ENCODE data around the gene OR1A2.

DNA sequence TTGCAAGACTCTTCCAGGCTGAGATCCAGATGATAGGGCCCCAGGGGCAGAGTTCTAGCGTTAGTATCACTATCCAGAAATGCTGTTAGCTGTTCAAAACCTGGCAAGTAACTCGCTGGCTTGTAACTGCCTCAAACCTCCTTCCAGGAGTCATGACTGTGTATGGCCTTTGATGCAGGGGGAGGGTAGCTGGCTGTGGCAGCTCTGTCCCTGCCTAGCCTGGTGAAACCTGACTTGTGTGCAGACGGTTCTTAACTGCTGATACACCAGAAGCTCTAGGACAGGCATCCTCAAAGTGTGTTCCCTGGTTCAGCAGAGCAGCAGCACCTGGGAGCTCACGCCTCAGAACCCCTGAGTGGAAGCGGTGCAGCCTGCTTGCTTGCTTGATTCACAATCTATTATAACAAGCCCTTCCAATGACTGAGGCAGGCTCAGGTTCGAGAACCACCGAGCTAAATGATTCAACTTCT is 24.7 kb downstream of the CLUH start:
- PRO-cap = no peak

GRCh38 chr17:2707615-2708160 is 3.9 kb downstream of the CLUH start:
- PRO-cap = no peak

DNA sequence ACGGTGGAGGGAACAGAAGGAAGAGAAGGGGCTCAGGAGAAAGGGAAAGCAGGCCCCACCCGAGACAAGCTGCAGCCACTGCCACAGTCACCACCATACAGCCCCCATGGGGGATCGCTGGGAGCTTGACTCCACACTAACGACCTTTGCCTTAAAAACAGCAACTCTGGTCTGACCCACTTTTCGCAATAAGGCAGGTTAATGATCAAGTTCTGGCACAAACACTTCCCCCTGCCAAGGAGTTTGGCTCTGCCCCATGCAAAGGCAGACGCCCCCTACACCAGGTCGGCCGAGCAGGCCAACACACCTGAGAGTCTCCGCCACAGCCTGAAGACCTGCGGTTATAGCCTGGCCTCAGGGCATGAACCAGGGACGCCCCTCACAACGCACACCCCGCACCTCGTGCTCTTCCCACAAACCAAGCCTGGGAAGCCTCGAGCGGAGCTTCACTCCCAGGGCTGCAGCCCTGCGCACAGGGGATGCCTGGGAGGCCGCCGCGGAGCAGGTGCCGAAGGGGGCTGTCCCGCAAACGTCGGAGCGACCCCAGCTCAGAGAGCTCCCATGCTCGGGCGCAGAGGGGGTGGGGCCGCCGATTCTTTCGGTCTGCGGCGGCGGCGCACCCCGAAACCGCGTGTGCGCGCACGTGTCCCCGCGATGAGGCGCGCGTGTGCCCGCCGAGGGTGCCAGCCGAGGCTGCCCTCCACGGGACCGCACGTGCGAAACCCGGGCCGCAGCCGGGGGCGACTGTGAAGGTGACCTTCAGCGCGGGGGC is 724 bp downstream of the CLUH start:
- PRO-cap = bidirectional peak, plus-strand start at position 683 of the sequence, minus-strand start at position 550 of the sequence

DNA sequence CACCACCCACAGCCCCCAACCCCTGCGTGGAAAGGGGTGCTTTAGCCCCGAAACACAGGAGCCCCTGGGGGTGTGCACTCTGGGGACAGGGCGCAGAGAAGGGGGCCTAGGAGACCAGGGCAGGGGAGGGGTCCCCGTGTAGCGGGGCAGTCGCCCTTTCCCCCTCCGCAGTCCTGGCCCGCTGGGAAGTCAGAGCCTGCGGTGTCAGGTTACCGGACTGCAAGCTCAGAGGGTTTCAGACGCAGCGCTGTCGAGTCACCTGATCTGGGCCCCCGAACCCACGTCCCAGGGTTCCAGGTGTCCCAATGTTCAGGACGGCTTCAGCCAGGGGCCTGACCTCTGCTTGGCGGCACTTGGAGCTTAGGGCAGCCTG is 6.7 kb upstream of the CCDC92B start:
- PRO-cap = no peak

GRCh38 chr17:2777399-2777836 is 18.8 kb upstream of the RAP1GAP2 start:
- PRO-cap = no peak

GRCh38 chr17:2798312-2798614 is 2.0 kb downstream of the RAP1GAP2 start:
- PRO-cap = no peak

GRCh38 chr17:2865682-2866101 is 69.5 kb downstream of the RAP1GAP2 start:
- PRO-cap = no peak

DNA sequence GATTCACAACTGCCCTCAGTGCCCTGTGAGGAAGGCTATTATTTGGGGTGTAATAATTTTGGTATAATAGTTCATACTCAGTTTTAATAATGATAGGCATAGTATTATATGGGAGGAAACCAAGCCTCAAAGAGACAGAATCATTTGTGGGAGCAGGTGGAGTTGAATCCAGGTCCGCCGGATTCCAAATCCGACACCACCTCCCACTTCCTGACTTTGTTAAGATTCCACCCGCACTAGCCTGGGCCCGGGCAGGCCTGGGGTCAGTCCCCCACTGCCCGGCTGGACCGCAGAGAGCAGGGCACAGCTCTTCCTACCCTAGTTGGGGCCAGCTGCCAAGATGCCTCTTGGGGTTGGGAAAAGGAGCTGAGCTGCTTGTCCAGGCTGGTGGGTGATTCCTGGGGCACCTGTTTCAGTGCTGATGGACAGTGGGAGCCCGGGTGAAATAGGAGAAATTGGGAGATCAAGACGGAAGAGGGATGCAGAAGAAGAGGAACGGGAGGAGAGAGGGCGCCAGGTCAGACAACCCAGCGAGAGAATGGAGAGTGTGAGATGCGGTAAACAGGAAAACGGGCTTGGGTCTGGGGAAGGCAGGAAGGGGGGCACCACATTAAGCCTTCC is 54.0 kb downstream of the OR1D5 start:
- PRO-cap = no peak

- PRO-cap = no peak
These were observed 34.0 kb downstream of the OR1D5 start for GRCh38 chr17:3029474-3029838.

DNA sequence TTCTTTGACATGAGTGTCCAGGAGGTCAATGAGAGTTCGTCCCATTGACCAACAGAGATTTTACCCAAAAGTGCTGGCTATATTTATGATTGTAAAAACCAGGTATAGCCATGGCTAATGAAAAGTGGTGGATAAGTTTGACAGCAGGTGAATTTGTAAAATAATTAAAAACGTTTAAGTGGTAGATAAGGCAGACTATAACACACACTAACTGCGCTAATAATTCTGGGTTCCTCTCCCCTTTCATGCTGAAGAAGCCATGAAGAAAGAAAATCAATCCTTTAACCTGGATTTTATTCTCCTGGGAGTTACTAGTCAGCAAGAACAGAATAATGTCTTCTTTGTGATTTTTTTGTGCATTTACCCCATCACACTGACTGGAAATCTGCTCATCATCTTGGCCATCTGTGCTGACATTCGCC is at the start of gene OR1A2:
OR1A2 (plus strand) TSS at position 260 of the 422 bp plus-strand sequence.
- PRO-cap = no peak

- PRO-cap = no peak
These were observed 10.9 kb downstream of the TRPV3 start for GRCh38 chr17:3546715-3547113.

- PRO-cap = no peak
These were observed 758 bp downstream of the P2RX5 start for GRCh38 chr17:3695117-3695676.

DNA sequence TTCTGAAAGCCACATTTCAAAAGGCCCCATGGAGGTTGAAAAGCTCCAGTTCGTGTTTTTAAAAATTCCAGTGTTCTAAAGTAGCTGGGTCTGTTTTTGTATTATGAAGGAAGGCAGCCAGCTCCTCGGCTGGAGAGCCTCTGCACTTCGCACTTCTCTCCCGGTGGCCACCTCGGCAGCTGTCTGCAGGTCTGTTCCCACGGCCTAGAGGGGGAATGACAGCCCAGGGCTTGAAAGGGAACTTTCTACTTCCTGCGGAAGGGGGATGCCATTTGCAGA is 17.0 kb downstream of the HASPIN start:
- PRO-cap = no peak

DNA sequence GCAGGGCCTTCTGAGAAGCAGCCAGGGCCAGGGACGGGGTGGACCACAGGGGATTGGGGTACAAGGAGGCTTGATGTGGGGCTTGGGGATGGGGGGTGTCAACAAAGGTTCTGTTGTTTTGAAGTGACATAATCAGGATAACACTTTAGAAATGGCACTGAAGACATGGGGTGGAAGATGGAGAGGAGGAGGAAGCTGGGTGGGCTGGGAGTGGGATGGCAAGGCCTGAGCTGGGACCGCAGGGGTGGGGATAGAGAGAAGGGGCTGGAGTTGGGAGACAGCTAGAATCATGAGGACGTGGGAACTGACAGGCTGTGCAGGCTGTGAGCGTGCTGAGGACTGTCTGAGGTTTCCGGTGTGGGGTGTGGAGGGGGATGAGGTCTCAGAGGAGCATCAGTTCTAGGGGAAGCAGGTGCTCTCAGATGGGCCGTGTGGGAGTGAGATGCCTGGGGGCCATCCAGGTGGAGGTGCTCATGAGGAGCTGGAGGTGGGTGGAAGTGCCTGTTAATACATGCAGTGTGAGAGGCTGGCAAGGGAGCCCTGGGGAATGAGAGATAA is 27.1 kb downstream of the HASPIN start:
- PRO-cap = no peak

DNA sequence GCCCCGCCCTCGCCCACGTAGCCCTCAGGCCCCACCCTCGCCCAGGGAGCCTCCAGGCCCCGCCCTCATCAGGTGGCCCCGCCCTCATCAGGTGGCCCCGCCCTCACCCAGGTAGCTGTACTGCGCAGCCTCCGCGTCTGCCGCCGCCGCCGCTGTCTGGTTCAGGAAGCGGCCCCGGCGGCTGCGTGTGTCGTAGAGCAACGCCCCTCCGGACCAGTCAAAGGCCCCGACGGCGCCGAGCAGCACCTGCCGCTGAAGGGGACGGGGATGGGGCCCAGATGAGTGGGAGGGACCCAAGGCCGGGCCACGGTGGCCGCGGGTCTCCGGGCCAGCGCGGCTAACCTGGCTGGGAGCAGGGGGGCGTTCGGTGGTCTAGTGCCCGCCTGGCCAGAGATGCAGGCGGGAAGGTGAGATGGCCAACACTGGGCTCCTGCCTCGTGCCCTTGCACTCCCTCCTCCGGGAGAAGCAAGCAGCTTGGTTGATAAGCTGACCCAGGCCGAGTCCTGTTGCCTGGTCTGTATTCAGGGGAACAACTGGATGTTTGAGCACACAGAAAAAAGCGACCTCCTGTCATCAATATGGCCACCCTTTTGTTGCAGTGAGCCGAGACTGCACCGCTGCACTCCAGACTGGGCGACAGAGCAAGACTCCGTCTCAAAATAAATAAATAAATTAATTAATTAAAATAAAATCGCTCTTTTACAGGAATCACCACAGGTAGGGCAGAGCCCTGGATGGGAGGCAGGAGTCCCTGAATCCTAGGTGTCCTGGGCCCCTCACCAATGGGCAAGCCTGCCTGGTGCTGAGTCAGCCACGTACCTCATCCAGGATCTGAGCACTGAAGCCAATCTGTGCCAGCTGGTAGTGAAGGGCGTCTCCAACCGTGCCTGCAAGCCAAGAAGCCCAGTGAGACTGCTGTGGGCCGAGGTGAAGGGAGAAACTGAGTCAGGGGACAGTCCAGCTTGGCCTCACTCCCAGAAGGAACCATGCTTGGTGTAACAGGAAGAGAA is 31.6 kb downstream of the HASPIN start:
- PRO-cap = unidirectional peak, plus-strand start at position 164 of the sequence; unidirectional peak, plus-strand start at position 220 of the sequence

DNA sequence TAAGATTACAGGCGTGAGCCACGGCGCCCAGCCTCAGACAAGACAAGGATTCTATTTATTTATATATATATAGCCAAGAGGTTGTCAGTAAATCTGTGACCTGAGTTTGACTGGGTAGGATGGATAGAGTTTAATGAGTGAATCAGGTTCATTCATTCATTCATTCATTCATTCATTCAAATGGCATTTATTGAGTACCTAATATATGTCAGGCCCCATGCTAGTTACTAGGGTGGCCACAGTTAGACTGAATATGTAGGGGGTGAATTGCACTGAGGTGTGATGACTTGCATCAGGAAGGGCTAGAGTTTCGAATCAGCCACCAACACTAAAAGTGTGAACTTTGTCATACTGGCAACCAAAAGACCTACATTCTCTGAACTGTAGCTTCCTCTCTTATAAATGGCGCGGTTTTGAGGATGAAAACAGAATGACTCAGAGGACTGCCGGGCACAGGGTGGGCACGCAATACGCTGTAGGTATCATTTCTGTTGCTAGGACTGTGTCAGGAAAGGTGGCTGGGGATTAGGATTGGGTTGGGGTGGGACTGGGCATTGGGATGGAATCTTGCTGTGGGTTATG is 37.7 kb downstream of the ITGAE start:
- PRO-cap = unidirectional peak, plus-strand start at position 428 of the sequence

DNA sequence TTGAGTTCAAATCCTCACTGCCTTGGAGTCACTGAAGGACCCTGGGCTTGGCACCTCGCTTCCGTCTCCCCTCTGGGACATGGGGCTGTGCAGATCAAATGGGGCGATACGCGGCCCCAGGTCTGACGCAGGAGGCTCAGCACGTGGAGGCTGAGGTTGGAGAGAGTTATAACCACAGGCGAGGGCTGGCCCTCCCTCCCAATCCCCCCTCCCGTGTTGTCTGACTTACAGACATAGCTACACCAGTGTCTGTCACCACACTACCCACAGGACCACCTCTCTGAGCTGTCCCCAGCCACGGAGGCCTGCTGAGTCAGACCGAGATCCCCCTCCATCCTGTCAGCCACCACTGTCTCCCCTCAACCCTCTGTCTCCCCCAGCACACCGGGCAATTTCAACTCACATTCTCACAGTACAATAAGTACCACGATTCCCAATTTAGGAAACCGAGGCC is 4.6 kb downstream of the ITGAE start:
- PRO-cap = no peak

- PRO-cap = bidirectional peak, plus-strand start at chr17:3892440, minus-strand start at chr17:3892132
These were observed 915 bp downstream of the CAMKK1 start for GRCh38 chr17:3891597-3892678.

DNA sequence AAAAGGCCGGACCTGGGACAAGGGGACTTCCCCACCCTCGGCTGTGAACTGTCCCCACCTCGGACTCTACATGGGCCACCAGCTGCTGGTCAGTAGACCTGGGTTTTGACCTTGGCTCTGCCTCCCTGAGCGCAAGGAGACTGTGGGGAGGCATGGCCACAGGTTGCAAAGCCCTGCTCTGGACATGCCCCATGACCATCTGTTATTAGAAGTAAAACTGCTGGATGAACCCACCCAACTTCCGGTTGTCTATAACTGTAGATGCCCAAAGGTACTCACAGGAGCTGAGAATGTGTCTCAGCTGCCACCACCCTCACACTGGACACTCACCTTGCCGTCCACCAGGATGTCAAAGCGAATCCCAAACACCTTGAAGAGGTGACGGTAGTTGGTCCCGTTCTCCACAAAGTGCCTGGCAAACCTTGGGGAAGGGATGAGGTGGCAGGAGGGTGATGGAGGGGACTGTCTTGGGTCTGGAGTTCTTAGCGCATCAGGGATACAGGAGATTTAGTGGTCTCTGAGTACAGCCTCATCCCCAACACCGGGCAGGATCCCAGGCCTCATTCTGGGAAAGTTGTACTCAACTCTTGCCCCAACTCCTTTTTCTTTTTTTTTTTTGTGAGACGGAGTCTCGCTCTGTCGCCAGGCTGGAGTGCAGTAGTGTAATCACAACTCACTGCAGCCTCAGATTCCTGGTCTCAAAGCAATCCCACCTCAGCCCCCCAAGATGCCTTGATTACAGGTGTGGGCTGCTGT is 5.9 kb upstream of the CAMKK1 start:
- PRO-cap = no peak

DNA sequence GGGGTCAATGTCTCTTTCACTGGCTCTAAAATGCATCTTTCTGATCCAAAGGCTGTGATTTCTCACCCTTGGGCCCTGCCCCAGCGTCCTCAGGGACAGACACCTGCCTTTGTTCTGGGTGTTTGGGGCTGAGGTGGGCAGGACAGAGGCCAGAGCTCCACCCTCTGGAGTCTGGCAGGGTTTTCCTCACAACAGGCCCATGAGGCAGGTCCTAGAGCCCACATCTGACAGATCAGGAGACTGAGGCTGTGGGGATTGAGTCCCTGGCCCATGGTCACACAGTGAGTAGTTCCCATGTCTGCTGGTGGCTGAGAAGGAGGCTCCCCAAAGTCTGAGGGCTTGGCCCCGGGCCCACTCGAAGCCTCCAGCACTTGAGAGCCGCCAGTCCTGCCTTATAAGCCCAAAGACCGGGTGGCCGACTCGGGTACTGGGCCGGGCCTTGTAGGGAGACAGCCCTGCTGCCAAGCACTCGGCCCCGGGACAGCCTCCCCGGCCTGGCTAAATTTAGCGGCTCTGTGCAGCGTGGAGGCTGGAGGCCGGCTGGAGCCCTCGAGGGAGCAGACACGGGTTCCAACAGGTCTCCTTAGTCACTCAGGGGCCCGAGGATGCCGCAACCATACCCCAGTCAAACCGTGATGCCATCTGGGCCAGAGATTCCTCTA is 2.6 kb upstream of the P2RX1 start:
- PRO-cap = no peak

All from penis (tissue), 1 donor.